ENCODE data around the gene EEFSEC.

DNA sequence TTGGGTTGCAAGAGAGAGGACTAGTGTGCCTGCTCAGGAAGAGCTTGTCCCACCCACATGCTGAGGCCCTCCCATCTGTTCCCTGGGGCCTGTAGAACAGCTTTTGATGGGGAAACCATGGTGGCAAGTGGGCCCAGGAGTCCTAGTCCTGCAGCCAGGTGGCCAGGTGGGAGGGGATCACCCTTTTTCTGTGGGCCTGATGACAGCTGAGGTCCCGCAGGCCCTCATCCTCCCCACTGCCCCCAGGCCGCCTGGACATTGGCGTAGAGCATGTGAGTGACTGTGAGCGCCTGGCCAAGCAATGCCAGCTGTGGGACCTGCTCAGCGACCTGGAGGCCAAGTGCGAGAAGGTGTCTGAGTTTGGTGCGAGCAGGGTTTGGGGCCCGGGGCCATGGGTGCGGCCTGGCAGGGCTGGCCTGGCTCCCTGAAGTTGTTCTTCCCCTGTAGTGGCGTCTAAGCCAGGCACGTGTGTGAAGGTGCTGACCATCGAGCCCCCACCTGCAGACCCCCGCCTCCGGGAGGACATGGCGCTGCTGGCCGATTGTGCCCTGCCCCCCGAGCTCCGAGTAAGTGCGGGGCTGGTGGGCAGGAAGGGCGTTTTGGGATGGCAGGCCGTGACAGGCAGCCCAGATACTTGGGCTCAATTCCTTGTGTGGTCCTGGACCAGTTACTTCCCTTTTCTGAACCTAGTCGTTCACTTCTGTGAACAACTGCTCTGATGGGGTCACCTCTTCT is 4.1 kb downstream of the ABTB1 start:
- RRBS, result no CpG with 5 or more reads among the region's 22 CpGs

DNA sequence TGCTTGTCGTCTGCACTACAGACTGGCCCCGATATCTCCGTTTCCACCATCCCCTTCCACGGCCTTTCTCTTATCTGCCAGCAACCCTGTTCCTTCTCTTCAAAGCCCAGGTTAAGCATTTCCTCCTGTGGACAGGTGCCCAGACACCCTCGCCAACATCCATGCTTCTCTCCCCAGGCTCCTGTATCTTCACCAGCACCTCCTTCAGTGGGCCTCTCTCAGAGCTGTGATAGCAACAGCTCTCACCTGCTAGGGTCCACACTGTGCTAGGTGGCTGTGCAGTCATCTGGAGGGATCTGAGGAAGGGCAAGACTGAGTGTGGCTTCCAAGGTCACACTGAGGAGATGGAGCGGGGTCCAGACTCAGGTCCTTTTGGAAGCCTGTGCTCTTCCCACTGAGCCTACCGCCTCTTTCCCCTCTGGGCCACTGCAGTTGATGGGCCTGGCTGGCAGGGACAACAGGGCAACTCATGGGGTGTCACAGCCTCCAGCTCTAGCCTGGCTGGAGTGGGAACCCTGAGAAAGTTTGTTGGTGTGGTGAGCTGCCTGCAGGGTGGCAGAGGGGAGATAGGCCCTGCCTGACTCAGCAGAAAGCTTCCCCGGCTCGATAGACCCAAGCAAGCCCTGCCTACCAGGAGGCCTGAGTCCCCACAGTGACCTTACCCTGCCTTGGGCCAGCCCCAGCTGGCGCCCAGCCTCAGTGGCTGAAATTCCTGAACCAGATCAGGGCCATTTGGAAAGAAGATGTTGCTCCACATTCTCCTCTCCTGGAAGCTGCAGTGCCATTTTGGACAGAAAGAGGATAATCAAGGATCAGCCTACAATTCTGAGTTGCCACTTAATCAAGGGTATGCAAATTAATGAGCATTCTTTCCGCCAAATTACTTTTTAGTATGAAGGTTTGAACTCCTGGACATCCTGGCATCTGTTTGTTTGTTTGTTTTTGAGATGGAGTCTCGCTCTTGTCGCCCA is 29.3 kb downstream of the ABTB1 start:
- RRBS, result no CpG with 5 or more reads among the region's 13 CpGs

DNA sequence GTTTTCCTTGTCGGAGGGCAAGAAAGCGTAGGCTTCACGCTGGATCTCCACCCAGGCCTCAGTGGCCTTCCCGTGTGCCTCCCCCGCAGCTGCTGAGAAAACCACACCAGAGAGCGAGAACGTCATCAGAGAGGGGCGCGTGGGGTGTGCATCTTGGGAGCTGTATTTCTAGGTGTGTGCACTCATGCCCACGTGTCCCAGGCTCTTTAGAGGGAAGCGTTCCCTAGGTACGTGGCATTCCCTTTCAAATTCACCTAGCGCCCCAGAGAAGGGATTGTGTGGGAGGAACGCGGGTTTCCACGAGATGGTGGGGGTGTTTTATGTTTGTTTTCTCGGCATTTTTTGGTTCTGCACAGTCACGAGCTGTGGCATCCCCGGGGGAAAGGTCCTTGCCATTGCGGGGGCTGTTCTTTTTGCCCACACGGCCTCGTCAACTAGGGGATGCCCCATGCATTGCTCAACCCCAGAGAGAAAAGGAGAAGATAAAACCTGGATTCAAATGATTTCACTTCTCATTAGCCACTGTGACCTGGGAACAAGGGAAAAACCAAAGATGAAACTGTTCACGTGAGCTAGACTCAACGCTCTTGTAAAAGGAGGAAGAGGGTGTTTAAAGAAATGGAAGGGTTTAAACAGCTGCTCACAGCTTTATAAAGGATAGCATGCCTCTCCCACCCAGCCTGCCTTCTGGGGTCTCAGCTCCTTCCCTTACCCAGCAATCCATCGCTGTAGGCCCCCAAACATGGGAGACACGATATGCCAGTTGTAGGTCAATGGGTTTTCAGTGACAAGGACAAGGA is 67.4 kb downstream of the MGLL start:
- RRBS, result no CpG with 5 or more reads among the region's 26 CpGs

DNA sequence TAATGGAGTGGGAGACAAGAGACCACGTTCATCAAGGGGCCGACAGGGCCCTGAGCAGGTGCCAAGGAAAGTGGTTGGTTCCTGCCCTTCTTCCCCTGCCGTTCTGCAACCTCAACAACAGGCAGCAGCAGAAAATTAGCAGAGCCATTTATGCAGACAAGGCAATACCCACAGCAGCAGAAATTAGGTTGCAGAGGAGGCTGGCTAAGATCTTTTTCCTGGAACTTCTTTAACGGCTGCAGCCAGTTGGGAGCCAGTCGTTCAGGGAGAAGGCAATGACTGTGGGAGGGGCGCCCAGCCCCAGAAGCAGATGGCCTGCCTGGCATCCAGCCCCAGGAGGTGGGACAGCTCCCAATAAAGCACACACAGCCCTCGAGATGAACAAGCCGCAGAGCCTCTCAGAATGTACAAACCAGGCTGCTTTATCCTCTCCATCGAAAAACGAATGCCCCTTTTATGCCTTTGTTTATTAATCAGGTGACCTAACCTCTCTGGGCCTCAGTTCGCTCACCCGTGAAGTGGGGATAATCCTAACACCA is 36.0 kb downstream of the MGLL start:
- RRBS, result no CpG with 5 or more reads among the region's 12 CpGs

- RRBS, result no CpG with 5 or more reads among the region's 7 CpGs
Measured at GRCh38 chr3:127847983-127848539, 25.7 kb upstream of the MGLL start.

DNA sequence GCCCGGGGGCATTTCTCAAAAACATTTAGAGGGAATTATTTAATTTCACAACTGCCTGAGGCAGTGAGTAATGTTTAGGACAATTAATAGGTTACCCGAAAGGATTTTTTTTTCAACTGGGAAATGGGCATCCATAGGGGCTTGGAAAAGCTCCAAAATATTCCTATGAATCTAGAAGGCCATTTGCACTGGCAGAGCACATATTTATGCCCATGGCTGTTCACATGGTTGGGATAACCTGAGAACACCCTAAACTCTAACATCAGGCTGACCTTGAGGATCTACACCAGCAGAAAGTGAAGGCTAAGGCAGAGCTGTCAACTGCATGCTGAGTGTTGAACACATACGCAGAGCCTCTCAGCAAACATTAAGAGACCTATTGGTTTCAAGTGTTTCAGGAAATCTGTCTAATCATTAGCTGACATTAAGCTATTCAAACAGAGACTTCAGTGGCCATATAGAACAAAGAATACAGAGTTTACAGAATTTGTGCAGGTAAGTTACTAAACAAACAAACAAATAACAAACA is 16.2 kb upstream of the SEC61A1 start:
- RRBS, result no CpG with 5 or more reads among the region's 3 CpGs

DNA sequence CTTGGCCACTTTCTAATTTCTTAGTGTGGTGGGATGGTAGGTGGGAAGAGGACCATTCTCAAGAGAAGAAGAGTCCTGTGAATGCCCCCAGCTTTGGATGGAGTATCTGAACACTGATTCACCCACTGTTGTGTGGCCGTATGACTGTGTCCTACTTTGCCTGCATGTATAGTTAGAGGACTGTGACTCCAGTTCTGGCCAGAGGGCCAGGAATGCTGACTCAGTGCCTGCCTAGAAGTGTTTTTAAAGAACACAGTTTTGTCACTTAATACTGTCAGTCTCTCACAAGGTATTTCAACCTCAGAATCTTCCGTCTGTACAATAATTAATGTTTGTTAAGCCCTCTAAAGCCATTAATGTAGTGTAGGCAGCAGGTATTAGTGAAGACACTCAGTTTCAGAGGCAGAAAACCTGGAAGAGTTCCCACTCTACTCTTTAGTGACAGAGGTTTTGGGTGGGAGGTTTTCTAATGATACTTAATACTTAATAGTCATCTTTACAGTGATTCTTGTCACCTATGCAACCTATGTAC is 2.2 kb downstream of the SEC61A1 start:
- RRBS, result no CpG with 5 or more reads among the region's 2 CpGs

DNA sequence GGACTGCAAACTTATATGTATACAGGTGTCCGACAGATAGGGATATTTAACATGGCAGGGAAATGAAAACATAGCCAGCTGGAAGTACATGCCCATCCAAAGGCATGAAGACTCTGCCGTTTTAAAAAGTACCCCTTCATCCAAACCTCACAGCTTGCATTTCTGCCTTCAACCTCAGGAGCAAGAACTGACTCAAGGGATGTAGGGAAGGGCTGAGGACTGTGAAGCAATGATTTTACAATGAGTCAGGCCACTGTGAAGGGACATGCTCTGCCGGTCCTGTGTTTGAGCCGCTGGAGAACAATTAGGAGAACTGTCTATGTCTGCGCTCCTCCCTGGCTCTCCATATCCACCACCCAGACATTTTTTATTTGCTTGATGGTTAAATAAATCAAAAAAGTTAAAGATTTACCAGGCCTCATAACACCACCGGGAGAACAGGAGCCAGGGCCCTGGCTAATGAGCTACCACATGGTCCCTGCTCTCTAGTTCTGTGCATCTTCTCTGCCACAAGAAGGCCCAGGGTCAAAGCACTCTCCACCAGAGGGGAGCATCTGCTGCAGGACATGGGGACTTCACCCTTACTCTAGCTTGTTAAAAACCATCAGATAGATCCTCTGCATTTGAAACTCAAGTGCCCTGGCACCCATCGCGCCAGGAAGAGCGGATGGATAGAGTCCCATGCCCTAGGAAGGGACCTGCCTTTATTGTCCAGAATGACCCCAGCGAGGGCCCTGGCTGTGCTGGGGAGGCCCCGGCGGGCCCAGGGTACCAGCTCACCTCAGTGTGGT is 29.7 kb downstream of the SEC61A1 start:
- RRBS, result no CpG with 5 or more reads among the region's 12 CpGs

- RRBS, result no CpG with 5 or more reads among the region's 4 CpGs
Measured at GRCh38 chr3:128113918-128114345, 9.7 kb downstream of the RUVBL1 start.

DNA sequence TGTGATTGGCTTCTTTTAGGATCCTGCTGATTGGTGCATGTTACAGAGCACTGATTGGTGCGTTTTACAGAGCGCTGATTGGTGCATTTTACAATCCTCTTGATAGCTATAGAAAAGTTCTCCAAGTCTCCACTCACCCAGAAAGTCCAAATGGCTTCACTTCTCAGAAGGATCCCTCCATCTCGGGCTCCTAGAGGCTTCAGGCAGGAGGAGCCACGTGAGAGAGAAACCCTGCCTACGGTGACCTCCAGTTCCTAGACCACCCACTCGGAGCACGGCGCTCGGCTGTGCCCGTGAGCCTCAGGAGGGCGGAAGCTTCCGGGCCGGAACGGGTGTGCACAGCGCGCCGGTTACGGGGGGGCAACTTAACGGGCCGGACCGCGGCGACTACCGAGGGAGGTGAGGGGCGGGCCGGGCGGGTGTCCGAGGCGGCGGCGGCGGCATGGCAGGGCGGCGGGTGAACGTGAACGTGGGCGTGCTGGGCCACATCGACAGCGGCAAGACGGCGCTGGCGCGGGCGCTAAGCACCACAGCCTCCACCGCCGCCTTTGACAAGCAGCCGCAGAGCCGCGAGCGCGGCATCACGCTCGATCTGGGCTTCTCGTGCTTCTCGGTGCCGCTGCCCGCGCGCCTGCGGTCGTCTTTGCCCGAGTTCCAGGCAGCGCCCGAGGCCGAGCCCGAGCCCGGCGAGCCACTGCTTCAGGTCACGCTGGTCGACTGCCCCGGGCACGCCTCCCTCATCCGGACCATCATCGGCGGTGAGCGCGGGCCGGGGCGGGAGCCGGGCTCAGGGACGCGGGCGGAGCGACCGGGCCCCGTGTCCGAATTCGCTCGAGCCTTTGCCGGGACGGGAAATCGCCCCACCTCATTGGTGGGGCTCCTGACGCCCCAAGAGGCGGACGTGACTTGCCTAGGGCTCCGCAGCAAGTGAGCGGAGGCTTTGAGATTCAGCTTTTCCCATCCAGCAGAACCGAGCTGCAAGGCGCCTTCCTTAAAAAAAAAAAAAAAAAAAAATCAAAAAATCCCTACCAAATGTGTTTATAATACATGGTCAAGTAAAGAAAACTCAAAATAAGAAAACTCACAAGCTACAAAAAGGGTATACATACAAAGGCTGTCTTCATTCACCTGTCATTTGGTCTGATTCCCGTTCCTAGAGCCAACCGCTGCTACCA is at the start of gene EEFSEC:
EEFSEC (plus strand) TSS at position 416 of the 1,175 bp plus-strand sequence.
- RRBS, result 1% methylated on average over 10 of the region's 101 CpGs

- RRBS, result no CpG with 5 or more reads among the region's 5 CpGs
Measured at GRCh38 chr3:128316263-128316556, 150.5 kb downstream of the DNAJB8 start.

- RRBS, result no CpG with 5 or more reads among the region's 6 CpGs
Measured at GRCh38 chr3:128369177-128369879, 97.4 kb downstream of the DNAJB8 start.

GRCh38 chr3:128497493-128498205 is 4.6 kb upstream of the GATA2 start:
- RRBS, result 4% methylated on average over 11 of the region's 65 CpGs

GRCh38 chr3:128501933-128502820 is 9.2 kb upstream of the GATA2 start:
- RRBS, result no CpG with 5 or more reads among the region's 6 CpGs

GRCh38 chr3:128554125-128554568 is 61.1 kb upstream of the GATA2 start:
- RRBS, result no CpG with 5 or more reads among the region's 8 CpGs

GRCh38 chr3:128573465-128573811 is 77.2 kb downstream of the RPN1 start:
- RRBS, result no CpG with 5 or more reads among the region's 10 CpGs

- RRBS, result no CpG with 5 or more reads among the region's 5 CpGs
Measured at GRCh38 chr3:128681497-128681806, 30.8 kb upstream of the RPN1 start.

- RRBS, result no CpG with 5 or more reads among the region's 7 CpGs
Measured at GRCh38 chr3:128770308-128770874, 44.4 kb downstream of the RAB7A start.

GRCh38 chr3:128787759-128788235 is 61.8 kb downstream of the RAB7A start:
- RRBS, result no CpG with 5 or more reads among the region's 7 CpGs

DNA sequence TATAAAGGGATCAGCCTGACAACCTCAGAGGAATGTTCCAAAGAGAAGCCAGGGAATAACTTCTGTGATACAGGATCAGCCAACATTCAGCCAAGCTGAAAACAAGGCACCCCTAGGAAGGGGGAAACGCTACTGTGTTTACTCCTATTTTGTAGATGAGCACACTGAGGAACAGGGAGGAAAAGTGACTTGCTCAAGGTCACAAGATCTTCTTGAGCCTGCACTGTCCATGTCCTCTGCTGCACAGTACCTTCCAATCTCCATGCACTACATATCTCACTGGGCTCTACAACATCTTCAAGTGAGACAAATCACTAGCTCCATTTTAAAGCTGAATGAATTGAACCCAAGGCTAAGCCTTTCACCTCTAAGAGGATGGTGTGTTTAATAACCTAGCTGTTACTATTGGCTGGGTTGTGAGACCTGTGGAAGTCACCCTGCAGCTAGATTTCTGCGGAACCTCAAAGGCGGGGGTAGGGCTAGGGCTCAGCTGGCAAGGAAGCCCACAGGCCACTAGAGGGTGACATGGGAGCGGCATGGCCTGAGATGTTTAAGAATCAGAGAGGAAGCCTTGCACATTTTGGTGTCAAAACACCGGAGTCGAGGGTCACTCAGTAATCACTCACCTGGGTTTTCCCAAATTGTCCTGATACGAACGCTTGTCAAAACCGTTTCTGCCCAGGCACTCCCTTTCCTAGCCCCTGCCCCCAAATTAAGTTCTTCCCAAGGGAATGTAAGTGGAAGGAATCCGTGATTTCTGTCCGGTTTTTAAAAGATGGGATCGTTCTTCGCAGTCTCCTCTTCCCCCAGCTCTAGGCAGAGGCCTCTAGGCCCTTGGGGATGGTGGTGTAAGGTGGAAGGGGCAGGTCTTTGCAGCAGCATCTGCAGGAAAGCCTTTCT is 3.9 kb upstream of the ACAD9 start:
- RRBS, result no CpG with 5 or more reads among the region's 13 CpGs

All from AG04449 (cell line).